Thoracic aorta endothelial cell (primary cell): ENCODE data around the genes CFAP54, SLC25A3 and GAS2L3.

DNA sequence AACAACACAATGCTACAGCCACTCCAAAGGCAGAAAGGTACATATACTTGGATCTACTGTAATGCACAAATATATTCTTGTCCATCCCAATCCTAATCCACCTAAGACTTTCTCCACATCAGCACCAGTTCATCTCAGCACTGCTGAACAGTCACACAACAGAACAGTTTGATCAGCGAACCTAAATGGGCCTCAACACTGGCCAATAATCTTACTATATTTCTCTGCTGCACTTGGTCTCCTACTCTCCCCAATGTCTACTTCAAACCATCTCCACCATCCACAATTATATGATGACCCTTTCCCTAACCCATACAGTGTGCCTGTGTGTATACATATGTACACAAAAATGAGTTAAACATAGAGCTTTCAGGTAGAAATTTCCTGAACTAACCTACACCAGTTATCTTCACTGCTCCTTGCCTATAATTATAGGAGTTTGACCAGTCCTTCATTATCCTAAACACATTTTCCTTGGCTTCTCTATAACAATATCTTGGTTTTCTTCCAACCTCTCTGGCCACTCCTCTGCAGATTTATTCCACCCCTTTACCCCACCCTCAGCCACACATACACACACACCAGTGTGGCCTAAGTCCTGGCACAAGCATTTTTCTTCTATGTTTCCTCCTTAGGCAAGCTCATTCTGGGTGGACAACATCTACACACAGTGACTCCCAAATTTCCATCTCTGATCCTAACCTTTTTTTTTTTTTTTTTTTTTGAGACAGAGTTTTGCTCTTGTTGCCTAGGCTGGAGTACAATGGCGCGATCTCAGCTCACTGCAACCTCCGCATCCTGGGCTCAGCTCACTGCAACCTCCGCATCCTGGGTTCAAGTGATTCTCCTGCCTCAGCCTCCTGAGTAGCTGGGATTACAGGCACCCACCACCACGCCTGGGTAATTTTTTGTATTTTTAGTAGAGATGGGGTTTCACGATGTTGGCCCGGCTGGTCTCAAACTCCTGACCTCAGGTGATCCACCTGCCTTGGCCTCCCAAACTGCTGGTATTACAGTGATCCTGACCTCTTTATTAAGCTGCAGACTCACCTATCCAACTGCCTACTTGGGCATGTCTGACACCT, 25.1 kb downstream of the CDK17 start:
- CAGE, long polyA plus RNA = no peak

DNA sequence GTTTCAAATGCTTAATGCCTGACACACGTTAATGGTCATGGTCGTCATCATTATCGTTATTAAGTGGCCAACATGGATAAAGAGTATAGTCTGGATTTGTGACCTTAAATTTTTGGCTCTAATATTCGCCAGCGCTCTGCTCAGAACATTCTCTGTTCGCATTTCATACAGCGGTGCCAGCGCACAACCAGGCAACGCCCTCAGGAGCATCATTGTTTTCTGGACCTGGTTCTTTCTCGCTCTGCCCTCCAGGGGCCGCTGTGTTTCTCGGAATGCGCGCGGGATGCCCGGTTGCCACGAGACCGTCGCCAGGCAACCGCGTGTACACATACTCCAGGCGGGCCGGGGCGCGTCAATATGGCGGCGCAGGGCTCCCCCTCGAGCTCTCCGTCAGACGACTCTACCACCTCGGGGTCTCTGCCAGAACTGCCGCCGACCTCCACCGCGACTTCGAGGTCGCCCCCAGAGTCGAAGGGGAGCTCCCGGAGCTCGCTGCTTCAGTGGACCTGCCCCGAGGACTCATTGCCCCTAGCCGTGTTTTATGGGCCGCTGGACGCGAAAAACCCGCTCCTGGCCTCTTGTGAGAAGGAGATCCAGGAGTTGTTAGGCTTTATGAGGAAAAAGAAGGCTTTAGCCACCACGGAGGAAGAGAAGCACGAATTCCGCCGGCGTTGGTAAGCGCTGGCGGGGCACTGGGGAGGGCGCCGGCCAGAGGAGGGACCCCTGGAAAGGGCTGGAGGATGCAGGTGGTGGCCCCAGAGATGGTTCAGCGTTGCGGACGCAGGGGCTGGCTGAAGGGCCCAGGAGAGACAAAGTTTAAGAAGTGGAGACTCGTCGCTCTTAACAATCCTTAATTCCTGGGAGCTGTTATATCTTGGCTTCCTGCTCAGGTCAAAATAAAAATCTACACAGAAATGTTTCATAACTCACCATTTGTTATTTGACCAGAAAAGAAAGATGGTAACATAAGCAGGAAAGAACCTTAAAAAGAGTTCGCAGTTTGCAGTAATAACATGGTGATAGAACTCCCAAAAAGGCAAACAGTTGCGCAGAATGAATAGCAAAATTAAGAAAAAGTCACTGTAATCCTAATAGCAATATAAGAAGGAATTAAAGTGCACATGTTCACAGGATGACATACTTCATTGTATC, at the start of gene CFAP54:
Gene CFAP54, plus strand, starts transcription at position 325 of the 1,152 bp plus-strand sequence.
- CAGE, long polyA plus RNA = no peak

DNA sequence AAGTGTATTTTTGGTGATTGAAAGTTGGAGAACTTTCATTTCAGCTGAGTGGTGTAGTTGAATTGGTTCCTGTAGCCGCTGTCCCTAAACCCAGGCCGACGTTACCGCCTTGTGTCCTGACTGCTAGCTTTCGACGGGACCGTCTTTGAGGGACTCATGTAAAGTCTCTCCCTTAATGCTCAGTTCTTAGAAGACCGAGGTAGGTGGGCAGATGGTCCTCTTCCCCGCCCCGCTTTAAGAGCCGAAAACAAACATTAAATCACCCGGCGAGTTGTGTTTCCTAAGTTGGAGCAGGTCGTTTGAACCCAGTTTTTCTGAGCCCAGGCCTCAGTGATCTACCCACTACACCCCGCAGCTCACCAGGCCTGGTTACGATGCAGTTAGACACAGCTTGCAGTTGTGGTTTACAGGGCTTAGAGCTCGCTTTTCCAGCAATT, 619 bp downstream of the NEDD1 start:
- CAGE, long polyA plus RNA = no peak

DNA sequence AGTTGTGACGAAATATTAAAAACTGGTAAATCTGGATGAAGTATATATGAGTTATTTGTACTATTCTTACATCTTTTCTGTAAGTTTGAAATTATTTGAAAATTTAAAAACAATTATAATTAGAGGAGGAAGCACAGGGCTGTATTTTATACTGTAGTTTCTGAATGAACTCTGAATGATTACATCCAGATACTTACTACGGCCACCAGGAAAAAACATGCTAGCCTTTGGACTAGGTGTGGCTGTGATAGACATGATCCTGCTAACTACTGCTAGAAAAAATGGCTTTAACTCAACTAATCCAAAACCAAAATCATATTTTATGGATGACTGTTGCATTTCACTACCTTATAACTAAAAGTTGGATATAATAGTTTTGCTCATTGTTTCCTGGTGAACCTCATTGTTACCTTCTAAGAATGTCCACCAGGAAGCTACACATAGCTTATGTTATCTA, 15.1 kb upstream of the SLC25A3 start:
- CAGE, long polyA plus RNA = no peak

GRCh38 chr12:98593568-98594670, at the start of gene SLC25A3:
Gene SLC25A3 (plus strand): TSS chr12:98593686.
- CAGE, long polyA plus RNA = no peak

DNA sequence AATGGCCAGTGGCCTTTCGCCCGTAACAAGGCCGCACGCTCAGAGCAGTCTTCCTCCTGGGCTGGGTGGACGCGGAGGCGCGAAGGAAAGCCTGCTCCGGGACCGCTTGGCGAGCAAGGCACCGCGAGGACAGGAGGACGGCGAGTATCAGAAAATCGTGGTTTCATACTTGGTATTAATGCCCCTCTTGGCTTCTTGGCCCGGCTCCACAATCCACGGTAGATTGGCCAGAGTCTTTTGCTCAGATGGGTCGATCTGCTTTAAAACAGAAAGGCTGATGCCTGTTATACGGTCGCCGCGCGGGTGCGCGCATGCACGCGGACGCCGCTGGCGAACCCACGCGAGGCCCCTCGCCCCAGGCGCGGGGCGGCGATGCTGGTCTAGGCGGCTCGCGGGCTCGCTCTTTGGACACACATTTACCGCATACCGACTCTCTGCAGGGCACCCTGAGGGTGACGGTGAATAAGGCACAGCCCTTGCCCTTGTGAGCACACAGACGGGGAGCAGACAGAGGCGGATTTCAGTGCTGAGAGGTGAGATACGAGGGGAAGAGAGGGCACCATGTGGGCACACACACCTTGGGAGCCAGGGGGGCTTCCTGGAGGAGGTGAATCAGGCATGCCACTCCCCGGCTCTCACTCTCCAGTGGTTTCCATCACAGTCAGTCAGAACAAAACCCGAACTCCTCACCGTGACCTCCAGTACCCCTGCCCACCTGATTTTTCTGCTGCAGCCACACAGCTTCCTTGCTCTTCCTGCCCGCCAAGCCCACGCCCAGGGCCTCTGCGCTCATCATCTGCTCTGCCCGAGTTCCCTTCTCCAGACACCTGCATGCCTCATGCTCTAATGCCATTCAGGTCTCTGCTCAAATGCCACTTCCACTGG, 100.7 kb downstream of the APAF1 start:
- CAGE, long polyA plus RNA = no peak

DNA sequence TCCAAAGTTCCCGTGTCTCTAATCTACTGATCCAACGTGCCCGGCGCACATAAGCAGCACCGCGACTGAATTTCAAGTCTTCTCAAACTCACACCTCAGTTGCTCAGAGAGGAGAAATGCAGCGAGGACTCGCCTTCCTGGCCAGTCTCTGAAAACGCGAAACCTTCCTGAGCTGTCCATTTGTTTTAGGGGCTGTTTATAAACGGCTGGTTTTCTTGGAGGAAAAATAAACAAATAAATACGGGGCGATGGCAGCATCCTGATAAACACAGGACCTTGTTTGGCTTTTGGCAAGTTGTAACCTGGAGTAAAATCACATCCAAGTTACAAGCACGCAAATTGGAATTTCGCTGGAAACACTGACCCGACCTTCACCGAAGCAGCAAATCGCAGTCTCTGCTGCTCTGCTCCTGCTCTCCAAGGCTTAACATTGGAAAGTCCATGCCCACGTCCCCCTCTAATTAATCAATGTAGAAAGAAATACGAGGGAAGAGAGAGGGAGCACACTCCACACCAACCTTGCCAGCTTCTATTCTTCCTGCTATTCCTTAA, 248.6 kb downstream of the APAF1 start:
- CAGE, long polyA plus RNA = no peak

GRCh38 chr12:99059784-99060247, 414.7 kb downstream of the APAF1 start:
- CAGE, long polyA plus RNA = no peak

DNA sequence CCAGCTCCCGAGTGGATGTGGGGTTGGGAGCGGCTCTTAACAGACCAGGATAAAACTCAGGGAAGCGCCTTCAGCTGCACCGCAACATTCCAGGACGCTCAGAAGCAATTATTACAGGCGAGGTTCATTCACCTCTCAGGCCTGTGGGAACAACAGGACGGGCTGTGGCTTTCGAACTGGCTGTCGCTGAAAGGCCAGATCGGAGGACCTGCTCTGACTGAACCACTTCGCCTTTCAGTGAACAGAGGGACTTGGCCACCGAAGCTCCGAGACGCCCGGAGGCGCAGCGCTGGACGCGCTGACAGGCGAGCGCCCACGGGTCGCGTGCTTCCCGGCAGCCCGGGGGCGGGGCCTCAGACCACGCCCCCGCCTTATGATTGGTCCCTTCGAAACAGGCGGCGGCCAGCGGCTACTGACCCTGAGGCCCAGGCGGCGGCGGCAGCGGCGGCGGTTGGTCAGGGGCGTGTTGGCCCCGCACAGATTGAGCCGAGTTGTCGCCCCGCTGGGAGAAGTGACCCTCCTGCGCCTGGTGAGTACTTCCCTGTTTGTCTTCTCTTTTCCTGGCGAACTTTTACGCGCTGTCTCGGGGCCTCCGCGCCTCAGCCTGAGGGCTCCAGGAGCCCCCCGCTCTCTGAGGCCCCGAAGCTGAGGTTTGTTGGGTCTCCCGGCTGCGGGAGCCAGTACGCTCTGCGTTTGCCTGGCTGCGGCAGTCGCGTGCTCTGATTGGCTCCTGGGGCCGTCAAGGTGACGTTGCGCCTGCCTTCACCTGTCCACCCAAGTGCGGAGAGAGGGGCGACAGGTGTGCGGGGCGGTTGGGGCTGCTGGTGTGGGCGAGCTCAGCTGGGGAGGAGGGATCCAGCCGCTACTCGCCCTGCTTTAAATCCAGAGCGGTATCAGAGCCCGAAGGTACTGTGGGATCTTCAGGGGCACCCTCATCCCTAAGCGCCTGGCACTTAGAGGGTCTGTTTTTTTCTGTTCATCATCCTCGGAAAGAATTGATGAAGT, at the start of gene GAS2L3:
Gene GAS2L3, plus strand, starts transcription at position 428 of the 1,005 bp plus-strand sequence.
- CAGE, long polyA plus RNA = no peak

GRCh38 chr12:100673440-100673966, 100.0 kb downstream of the GAS2L3 start:
- CAGE, long polyA plus RNA = no peak

- CAGE, long polyA plus RNA = no peak
Observed at GRCh38 chr12:101567695-101568614, 26.8 kb upstream of the MYBPC1 start.

DNA sequence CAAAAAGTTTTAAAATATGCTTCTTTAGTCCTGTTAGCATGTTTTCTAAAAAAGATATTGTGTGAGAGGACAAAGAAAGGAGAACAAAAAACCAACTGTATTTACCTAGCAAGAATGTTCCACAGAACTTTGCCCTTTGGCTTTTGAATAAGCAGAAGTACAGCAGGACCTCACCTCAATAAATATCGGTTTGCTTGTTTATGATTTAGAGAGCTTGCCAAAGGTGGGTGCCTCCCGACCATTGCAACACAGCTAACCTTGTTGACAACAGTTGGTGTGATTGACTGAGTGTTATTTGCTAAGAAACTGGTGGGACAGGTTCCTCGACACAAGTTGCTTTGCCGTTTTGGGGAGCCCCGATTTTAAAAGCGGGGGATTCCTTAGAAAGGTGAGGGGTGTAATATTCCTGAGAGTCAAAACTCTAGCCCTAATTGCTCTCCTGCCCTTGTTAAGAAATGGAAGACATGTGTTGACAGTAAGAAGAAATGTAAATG, 13.6 kb downstream of the MYBPC1 start:
- CAGE, long polyA plus RNA = no peak

DNA sequence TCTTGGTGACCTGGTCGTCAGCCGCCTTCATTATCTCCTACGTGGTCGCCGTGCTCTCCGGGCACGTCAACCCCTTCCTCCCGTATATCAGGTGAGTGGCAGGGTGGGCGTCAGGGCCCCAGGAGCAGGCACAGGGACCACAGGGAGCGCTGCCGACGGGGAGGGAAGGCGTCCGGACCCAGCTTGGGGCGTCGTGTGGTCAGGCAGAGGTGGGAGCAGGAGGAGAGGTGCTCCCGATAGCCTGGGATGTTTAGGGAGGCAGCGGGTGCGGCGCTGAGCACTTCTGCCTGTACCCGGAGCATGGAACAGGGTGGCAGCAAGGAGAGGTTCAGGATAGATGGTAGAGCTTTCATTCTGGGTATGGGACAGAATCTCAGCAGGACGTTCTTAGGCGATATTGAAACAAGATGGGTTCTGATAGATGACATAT, 465 bp downstream of the DRAM1 start:
- CAGE, long polyA plus RNA = no peak

DNA sequence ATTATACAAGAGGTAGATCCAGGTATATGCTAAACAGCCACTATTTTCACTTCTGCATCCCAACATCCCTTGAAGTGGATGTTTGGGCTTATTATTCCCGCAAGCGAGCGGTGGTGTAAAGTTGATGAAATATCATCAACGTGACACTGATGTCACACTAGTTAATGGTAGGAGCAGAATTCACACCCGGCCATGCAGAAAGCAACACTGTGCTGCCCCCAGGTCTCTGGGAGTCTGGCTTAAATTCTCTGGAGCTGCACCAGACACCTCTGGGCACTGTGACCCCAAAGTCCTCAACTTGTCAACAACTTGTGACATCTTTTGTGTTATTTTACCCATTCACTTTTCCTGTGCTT, 858 bp downstream of the DRAM1 start:
- CAGE, long polyA plus RNA = no peak

GRCh38 chr12:102429604-102430313, 50.6 kb downstream of the IGF1 start:
- CAGE, long polyA plus RNA = no peak

DNA sequence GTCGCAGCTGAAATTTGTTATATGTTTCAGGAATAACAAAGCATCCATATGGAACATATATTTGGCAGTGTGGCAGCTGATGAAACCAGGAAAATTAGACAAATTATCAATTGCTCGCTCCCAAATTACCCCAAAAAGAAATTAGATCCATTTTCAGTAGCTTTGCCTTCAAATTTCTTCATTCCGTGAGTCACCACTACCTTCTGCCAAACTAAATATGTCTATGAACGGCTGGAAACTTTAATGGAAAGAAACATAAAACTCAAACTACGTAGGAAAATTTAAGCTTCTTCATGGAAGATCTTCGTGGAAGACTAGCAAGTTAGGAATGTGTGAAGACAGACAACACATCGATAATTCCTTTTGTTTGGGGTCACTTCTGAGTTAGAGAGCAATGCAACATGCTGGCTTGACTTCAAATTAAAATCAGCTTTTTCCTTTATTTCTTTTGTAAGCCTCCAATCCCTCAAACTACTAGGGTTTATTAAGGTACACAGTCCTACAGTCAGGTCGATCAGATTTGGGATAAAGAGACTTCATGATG, 17.2 kb downstream of the IGF1 start:
- CAGE, long polyA plus RNA = no peak

- CAGE, long polyA plus RNA = no peak
Observed at GRCh38 chr12:102481605-102482124, 1.3 kb upstream of the IGF1 start.

GRCh38 chr12:102816795-102817158, 100.3 kb downstream of the PAH start:
- CAGE, long polyA plus RNA = no peak

DNA sequence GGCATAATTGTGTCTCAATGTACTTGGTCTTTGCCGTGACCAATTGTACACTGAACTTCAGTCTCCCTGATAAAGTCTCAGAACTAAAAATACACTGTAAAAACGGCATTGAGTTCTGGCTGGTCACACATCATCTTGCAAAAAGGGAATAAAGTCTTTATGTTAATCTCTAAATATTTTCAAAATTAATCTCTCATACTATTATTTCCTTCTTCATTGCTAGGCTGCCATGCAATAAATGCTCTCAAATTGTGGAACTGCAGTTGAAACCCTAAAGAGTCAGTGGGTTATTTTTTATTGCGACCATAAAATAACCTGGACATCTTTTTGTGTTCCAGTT, 157.5 kb downstream of the ASCL1 start:
- CAGE, long polyA plus RNA = no peak

GRCh38 chr12:103468614-103468891, 27.2 kb downstream of the C12orf42 start:
- CAGE, long polyA plus RNA = no peak